ENCODE measurements around a stretch of chr3.

DNA sequence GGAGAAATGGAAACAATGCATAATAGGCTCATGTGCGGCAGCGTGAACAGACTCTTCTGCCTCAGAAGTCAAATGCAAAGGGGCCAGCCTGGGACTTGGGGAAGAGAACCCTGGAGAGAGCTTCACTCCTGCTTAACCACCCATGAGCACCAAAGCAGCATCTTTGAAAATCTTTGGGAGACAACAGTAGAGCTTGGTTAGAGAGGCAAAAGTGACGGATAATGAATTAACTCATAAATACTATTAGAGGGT, 196.2 kb upstream of the TPRG1 start:
- PRO-cap, result no peak

DNA sequence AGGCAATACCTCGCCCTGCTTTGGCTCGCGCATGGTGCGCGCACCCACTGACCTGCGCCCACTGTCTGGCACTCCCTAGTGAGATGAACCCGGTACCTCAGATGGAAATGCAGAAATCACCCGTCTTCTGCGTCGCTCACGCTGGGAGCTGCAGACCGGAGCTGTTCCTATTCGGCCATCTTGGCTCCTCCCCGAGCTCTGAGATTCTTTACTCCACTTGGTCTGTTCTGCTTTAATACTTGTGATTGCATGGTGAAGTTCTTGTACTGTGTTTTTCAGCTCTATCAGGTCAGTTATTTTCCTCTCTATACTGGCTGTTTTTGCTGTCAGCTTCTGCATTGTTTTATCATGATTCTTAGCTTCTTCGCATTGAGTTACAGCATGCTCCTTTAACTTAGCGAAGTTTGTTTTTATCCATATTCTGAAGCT, 148.7 kb upstream of the TPRG1 start:
- PRO-cap, result unidirectional peak, minus-strand start at position 200 of the sequence

- PRO-cap, result no peak
These were observed 29.3 kb upstream of the TPRG1 start for GRCh38 chr3:189142366-189143046.

DNA sequence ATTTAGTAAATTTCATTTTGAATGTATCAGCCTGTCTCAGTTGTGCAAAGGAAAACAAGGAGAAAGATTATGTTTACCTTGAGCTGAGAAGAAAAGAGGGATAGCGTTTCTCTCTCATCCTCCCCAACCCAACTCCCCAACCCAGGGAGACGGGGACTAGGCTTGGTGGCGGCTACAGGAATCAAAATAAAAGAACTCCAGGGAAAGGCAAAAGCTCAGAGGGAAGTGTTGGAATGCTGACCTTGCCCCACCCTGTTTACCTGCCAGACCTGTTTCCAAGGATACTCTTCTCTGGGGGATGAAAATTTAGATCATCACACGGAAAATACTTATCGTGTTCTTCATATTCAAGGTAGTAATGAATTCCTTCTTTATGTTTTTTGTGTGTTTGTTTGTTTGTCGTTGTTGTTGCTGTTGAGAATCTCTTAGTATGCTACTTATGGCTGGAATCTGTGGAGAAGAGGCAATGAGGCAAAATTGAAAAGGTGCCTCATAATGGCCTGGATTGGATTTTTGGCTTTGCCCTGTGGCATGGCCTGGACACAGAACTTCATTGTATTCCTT, 11.2 kb upstream of the TPRG1 start:
- PRO-cap, result no peak

DNA sequence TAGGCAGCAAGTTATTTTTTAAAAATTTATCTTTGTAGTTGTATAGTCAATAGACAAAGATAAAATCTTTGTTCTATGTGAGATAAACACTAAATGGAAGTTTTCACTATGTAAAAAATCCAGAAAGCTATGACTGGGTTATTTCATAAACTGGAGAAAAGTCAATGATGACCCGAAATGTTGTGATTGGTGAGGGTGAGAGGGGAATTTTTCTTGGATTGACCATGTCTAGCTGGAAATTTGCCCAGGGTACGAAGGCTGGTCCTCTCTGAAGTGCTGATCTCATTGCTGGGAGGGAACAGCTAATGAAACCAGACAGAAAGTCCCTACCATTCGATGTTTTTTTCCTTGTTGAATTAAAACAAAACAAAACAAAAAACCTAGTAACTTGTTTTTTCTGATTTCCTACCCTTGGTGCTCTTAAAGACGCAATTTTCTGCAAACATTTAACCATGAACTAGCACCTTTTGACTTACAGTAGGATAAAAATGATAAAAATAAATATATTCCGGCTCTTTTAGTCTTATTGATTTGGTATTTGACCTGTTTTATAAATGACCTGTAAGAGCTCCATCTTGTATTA, 14.4 kb downstream of the TPRG1 start:
- PRO-cap, result no peak

GRCh38 chr3:189316273-189316820, 144.6 kb downstream of the TPRG1 start:
- PRO-cap, result no peak

DNA sequence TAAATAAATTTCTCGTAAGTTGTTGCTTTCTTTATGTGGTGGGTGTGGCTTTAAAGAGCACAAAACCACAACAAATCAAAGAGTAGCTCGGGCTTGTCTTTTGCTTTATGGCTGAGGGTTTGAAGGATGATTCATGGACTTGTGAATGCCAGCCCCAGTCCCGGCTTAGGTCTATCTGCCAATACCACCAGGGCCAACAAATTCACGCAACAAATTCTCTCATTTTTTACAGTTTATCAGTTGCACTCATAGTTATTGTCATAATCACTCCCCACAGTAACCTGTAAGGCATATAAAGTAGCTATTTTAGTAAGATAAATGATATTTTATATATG, 184.2 kb downstream of the TPRG1 start:
- PRO-cap, result no peak

DNA sequence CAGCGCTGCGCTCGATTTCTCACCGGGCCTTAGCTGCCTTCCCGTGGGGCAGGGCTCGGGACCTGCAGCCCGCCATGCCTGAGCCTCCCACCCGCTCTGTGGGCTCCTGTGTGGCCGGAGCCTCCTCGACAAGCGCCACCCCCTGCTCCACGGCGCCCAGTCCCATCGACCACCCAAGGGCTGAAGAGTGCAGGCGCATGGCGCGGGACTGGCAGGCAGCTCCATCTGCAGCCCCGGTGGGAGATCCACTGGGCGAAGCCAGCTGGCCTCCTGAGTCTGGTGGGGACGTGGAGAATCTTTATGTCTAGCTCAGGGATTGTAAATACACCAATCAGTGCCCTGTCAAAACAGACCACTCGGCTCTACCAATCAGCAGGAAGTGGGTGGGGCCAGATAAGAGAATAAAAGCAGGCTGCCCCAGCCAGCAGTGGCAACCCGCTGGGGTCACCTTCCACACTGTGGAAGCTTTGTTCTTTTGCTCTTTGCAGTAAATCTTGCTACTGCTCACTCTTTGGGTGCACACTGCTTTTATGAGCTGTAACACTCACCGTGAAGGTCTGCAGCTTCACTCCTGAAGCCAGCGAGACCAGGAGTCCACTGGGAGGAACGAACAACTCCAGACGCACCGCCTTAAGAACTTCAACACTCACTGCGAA, 34.7 kb upstream of the TP63 start:
- PRO-cap, result no peak

DNA sequence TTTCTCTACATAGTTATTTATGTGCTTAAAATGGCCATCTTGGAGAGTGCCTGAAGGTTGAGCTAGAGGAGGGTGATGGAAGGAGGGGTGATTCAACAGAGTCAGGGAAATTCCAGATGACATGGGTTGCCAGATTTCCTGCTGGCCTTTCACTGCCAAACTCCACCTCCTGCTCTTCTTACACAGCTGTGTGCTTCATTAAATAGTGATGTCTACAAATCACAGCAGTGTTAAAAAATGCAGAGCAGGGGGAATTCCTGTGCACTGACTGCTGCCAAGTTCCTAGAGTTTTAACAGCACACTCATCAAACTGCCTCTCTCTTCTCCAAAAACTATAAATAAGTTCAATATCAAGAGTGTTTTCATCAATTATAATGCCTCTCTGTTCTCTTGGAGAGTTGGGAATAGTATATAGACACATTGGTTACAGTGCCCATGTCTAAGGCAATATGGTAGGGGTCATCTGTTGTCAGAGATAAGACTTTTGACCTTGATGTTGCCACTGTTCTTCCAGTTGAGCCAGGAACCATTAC, 79.5 kb downstream of the TP63 start:
- PRO-cap, result no peak

DNA sequence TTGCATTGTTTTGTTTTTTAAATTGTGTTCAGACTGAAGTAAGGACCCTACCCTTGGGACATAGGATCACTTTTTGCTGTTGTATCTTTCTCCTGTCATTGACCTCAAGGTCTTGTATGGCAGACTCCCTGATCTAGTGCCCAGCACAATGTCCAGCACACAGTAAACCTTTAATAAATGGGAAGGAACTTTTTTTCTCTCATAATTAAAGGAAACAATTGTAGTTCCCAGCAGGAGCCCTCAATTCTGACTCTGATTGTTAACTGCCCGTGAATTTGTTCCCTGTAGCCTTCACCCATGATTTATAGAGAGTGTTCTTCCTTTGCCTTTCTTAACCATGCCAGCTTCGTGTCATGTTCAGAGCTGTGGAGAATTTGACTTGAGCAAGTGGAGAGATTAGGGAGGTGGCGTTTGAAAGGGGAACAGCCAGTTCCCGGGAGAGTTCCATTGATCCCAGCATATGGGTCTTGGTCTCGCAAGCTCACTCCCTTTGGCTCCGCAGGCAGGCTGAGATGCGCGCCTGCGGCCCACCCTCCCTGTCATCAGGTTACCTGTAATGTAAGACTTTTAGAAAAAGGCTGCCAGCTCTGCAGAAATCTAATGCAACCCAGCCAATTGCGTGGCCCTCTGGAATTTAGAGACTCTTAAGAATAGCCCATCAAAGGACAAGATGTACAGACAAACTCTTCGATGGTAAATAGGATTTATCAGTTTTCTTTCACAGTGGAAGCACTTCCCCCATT, 182.6 kb downstream of the TP63 start:
- PRO-cap, result no peak

DNA sequence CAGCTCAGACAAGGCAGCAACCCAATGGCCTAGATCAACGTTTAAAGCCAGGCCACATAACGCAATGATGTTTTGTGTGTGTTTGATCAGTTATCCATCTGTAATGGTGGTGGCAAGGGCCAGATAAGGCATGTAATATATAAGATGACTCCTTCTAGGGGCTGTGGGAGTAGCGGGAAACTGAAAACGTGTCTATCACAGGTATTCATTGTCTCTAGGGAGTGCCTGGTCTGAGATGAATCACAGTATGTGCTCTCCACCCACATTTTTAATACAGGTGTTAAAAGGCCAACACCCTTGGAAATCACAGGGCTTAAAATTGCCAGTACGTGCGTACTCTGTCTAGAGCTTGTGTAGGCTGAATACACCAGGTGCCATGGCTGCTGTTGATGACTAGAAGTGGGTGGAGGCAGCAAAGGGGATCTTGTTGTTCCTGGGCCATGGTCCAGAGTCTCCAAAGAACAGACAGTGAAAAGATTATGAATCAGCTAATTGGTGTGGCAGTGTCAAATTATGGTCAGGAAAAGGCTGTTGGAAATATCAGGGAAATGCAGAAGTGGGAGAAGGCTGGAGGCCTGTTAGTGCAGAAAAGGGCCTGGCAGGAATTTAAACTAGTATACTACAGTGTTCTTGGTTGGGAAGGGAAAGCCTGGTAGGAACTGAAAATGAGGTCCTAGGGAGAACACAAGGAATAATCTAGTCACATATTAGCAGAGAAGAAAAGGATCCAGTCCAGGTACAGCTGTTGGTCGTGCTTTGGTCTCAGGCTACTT, 35.1 kb upstream of the P3H2 start:
- PRO-cap, result no peak

DNA sequence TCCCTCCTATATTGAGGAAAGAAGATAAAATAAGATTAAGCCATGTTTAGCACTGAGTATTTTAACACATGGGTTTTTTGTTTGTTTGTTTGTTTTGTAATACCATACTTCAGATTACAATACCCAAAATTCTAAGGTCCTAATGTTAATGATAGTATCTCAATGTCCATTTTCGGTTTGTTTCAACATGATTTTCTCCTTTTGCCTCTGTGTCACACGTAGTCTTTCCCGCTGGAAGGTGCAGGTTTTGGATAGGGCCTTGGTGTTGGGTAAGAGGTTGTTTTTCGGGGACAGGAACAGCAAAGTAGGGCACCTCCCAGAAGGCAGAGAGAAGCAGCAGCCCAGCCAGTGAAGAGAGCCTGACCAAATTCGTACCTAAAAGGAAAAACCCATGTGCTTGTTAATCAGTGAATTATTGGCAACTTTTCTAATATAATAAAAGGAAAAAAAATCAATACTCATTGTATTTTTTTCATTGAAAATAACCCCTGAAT, 14.1 kb downstream of the CLDN1 start:
- PRO-cap, result no peak

DNA sequence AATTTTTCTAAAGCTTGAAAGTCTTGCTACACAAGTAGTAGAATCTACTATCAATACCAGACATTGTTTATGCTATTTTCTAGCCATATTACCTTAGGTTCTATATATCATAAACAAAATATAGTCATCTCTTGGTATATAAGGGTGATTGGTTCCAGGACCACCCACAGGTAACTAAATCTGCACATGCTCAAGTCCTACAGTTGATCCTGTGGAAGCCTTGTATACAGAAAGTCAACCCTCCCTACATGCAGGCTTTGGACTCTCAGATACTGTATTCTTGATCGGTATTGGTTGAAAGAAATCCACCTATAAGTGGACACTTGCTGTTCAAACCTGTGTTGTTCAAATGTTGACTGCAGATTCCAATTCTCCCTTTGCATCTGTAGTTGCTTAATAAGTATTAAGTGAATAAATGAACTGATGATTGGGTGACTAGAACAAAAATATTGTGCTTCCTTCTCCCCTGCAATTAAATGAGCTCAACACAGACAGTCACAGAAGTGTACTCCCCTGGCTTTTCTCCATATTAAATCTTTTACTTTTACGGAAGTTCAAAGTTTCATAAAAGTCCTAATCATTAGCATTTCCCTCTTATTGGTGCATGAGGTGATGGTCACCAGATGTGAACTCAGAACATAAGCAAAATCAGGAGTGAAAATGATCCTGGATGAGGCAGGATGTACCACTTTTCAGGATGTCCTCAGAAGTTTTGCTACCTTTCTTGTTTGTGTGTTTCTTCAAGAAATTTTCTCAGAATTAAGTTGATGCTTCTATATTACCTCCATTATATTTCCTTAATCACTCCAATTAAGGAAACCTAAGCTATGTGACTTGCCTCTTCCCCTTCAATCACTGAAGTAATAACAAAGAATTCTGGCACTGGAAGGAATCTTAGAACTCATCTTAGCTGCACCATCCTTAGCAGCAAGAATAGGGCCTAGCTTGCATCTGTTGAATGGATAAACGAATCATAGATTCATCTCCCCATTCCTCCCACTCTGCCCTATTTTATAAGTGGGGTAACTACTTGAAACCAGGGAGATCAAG, 4.4 kb downstream of the CLDN1 start:
- PRO-cap, result no peak

DNA sequence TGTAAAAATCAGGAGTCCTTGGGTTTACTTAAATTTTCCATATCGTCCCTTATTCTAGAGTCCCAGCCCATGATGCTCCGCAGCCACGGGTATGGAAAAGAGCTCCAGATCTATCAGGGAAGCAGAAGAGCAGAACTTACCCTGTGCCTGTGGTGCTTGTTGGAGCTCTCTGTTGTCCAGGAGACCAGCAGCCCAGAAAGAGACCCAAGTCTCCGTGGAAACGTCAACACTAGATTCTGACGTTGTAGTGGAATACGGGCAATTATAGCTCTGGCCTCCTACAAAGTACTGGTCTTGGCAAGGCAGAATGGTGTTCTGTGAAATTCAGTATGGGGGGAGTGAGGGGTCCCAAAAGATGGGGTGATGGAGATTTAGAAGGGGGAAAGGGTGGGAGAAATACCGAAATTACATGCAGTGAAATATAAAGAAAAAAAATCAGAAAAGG, 1.9 kb downstream of the GMNC start:
- PRO-cap, result no peak

GRCh38 chr3:191366751-191367191, 36.4 kb upstream of the UTS2B start:
- PRO-cap, result no peak

GRCh38 chr3:191376498-191377230, 46.3 kb upstream of the UTS2B start:
- PRO-cap, result no peak

GRCh38 chr3:191430016-191430678, 30.8 kb upstream of the PYDC2 start:
- PRO-cap, result no peak

GRCh38 chr3:192407959-192408563, 319.3 kb downstream of the FGF12 start:
- PRO-cap, result no peak

- PRO-cap, result no peak
These were observed 129.8 kb downstream of the FGF12 start for GRCh38 chr3:192597538-192598011.

GRCh38 chr3:192644099-192644684, 83.1 kb downstream of the FGF12 start:
- PRO-cap, result no peak